ReNcell CX (cell line): ENCODE data around the gene MARF1.

- PRO-cap: no peak
Observed at GRCh38 chr16:14668598-14669105, 25.5 kb downstream of the PLA2G10 start.

DNA sequence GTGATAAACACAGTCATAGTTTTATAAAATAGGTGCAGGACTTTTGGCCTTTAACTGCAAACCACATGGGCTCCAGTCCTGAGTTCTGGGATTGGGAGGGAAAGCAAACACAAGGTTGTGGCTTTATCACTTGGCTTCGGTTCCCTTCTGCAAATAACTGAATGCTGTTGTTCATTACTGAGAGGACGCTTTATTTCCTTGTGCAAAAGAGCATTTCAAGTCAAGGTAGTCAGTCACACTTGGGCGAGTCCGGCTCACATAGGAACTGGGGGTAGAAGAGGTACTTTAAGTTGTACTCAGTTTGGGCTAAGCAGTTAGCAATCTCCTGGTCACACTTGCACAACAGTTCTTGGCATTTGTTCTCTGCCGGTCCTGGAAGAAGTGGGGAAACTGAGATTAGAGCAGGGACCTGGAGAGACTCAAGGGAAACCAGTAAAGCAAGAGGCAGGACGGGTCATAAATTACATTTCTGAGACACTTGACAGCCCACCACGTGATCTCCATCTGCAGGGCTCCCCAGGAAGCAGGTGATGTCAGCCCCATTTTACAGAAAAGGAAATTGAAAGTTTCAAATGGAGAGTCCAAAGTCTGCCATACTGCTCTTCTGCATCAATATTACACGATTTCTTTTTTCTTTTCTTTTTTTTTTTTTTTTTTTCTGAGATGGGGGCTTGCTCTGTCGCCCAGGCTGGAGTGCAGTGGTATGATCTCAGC lies 21.6 kb downstream of the PLA2G10 start:
- PRO-cap: no peak

DNA sequence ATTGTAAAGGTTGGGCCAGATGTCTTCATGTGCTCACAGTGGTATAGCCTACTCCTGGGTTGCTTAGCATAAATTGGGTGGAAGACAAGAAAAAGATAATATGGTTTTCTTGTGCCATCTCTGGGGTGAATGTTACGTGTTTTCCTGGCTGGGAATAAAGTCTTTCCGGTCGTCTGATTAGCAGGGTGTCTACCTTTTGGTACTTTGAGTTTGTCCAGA lies 1.5 kb downstream of the PDXDC1 start:
- PRO-cap: no peak

DNA sequence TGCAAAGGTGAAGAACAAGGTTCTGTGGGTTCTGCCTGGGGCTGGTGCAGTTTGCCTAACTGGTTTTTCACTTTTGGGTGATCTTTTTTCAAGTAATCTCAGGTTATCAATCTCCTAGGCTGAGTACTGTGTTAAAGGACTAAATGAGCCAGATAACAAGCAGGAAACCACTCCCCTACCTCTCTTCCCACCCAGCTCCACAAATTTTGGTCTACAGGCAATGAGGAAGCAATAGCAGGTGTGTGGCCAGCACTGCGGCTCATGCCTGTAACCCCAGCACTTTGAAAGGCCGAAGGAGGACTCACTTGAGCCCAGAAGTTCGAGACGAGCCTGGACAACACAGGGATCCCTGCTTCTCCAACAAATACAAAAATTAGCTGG lies 1.9 kb upstream of the NTAN1 start:
- PRO-cap: no peak

DNA sequence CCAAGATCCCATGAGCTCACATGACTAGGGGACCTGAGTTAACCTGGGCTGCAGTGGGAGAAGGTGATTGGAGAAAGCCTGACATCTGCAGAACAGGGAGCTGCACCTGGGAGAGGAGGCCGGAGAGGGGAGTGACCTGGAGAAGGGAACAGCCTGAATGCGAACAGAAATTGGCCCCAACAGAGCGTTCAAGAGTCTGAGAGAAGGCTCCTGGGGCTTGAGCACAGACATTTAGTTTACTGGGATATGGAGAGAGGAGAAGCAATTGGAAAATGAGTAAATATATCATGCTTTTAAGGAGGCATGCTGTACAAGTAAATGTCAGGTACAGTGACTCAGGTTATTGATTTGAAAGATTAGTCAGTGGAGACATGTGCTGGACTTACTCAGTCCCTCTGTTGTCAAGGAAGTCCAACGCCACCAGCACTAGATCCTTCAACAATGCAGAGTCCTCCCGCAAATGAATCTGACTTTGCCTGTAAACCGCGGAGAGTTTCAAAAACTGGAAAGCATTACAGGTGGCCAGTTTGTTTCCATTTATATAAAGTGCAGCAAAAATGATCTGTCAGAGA lies 28.2 kb downstream of the BMERB1 start:
- PRO-cap: no peak

GRCh38 chr16:15577614-15578071 lies 65.3 kb downstream of the MARF1 start:
- PRO-cap: no peak

GRCh38 chr16:15607554-15608168 lies 35.3 kb downstream of the MARF1 start:
- PRO-cap: no peak

- PRO-cap: no peak
Observed at GRCh38 chr16:15640907-15641452, 2.0 kb downstream of the MARF1 start.

DNA sequence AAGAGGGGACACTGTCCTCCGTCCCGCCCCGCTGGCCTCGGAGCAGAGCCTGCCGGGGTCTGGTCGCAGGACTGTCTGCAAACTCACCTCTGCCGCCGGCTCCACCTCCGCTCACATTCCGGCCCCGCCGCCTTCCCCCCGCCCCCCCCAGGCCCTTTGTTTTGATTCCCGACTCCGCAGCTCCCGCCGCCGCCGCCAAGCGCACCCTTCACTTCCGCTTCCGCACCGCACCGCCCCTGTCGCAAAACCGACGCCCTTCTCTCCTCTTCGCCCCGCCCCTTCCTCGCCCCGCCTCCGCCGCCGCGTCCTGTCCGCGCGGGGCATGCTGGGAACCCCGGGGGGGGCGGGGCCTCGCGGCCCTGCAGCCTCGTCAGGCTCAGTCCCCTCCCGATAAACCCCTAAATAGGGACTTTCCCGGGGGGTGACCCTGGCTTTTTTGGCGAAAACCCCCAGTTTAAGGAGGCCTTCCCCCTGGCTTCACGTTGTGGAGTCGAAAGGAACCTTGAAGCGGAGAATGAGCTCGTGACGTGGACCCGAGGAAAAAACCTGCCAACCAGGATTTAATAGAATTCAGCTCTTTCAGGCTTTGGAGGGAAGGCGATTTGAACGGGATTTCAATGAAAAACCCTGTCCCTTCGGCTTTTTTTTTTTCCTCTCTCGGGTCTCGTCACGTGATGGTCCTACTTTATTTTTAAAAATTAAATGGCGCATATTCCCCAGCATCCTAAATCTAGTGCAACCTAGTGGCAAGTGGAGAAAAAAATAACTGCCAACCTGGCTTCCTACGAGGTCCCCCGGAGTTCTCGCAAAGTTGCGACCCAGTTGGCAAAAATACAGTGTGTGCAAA lies at the start of gene MARF1:
MARF1 (minus strand) TSS at position 224 of the 847 bp plus-strand sequence.
- PRO-cap: bidirectional peak, plus-strand start at position 458 of the sequence, minus-strand start at position 128 of the sequence

- PRO-cap: no peak
Observed at GRCh38 chr16:15714776-15715362, 64.8 kb downstream of the NDE1 start.

DNA sequence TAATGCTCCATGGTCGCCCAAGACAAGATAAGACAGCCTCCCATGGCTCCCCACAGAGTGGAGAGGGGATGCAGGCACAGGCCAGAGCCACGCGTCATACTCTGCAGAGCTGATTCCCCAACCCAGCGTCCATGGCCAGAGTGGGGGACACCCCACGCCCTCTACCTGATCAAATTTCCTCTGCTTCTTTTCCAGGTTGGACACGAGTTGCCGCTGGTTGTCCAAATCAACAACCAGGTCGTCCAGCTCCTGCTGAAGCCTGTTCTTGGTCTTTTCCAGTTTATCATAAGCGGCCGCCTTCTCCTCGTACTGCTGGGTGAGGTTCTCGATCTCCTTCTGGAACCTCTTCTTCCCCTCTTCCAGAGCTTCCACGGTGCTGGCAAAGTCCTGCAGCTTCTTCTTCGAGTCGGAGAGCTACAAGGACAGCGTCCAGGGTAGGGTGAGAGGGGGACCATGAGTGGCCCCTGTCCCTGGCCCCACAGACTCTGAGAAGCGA lies 74.0 kb downstream of the NDE1 start:
- PRO-cap: no peak

DNA sequence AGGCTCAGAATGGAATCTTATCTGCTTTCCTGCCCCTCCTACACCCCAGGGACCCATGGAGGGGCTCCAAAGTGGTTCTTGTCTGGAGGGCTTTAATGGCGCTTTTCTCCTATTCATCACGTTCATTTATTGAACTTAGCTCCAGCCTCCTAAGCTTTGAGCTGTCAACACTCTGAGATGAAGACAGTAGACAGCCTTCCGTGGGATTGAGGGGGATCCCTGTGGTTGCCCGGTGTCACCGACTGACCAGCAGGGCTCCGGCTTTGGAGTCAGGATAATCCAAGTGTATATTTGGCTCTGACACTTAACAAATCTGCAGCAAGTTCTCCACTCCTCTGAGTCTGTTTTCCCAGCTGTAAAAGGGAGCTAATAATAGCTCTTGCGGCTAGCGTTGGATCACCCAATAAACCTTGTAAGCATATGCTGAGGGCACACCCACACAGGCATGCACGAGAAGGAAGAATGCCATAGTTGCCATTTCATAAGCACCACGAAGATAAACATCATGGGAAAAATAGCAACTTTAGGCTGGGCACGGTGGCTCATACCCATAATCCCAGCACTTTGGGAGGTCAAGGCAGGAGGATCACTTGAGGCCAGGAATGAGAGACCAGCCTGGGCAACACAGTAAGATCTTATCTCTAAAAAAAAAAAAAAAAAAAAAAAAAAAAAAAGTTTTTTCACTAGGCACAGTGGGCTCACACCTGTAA lies 44.8 kb downstream of the MYH11 start:
- PRO-cap: no peak

DNA sequence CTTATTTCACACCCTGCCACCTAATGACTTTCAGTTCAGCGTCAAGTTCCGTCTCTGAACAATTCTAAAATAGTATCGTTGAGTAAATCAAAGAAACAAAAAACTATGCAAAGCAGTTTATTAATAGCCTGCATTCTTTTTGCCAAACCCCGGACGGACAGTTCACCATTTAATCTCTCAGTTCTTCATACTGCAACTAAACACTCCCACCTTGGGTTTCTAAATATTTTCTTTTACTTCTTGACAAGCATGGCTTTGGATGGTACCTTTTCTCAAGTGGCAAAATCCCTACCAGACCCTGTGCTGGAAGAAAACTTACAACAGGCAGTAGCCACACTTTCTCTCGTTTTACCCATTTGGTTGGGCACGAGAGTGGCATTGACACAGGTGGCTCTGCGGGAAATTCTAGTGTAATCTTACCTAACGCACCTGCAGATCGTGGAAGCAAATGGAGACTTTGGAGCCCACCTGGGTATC lies 1.1 kb downstream of the MYH11 start:
- PRO-cap: no peak

DNA sequence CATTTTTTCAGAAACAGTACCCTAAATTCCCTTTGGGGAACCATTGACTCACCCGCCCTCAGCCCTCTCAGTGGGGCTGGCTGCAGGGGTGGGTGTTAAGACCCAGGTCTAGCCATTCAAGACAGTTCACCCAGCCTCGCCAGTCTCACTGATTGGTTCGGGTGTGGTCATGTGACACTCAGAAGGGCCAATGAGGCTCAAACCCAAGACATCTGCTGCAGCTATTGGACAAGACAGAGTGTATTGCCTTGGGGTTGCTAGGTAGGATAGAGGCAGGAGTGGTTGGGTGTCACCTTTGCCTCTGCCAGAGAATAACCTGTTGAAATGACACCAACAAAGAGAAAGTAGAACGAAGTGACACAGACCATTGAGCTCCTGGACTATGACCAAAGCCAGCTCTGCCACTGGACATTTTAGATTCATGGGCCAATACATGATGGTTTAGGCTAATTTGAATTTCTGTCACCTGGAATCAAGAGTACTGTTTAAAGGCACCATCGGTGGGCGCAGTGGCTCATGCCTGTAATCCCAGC lies 19.7 kb upstream of the CEP20 start:
- PRO-cap: no peak

DNA sequence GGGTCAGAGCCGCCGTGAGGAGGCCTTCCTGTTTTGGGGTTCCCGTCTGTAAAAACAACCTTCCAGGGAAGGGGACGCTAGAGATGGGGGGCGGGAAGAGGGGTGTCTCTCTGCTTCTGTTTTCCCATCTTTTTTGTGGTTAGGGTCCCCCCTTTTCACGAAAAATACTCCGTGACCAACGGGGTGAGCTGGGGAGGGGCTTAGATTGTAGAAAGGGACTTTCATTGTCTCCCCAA lies 558 bp downstream of the ABCC1 start:
- PRO-cap: no peak

DNA sequence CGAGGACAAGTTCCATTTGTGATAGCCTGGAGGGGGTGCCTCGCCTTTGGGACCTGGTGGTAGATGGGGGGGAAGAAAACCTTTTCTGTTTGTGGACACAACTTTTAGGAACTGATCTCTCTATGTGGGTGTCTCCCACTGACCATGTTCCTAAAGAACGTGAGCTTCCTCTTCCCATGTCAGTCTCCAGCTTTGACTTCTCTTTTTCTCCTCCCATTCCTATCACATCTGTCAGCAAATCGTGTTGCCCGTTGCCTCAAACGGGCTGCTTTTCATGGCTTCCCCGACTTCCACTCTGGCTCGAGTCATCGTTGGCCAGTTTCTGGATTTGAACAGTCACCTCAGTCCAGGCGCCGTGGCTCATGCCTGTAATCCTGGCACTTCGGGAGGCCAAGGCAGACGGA lies 5.3 kb downstream of the ABCC1 start:
- PRO-cap: no peak

DNA sequence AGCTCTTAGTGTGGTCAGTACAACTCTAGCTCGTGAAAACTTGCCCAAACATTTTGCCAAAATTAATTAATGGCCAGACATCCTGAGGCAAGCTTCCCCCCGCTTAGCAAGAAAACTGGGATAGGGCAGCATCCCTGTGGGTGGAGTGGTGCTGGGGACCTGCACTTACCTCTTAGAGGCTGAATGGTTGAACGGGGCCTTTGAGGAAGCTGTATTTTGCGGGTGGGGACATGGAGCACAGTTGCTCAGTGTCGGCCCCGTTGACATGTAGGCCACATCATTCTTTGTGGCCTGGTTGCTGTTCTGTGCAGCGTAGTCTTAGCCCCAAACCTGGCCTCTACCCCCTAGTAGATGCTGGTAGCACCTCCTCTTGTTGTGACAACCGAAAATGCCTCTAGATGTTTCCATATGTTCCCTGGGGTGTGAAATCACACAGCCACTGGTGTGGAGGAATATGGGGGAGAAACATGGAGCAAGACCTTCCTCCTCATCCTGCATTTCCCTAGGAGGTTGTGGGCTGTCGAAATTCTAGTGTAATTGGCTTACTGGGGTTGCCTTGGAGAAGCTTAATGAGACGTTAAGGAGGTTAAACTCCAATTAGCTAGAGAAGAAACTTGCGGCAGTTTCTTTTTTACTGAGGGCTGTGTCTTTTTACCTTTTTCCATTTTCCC lies 9.3 kb downstream of the ABCC1 start:
- PRO-cap: no peak

DNA sequence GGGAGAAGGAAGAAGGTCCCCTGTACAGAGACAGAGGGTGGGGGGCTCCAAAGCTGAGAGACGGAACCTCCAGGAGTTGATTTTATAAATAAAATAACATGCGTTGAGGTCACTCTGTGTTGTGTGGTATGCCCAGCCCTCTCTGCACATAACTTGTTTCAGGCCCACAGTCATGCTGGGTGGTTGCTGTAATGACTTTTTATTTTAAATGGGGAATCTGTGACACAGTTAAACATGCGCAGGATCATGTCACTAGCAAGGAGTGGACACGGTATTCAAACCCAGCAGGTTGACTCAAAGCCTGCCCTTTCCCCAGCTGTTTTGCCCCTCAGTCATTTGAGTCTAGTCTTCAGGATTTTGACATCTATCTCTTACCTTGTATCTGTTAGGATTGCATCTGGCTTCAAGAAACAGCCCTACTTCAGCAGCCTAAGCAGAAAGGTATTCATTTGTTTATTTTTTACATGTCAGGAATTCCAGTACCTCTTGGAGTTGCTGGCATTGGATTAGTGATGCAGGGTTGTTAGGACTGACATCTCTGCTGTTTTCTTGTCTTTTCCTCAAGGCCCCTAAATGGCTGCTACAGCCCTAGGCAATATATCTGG lies 22.6 kb downstream of the ABCC1 start:
- PRO-cap: no peak

GRCh38 chr16:16025534-16026083 lies 76.2 kb downstream of the ABCC1 start:
- PRO-cap: no peak

DNA sequence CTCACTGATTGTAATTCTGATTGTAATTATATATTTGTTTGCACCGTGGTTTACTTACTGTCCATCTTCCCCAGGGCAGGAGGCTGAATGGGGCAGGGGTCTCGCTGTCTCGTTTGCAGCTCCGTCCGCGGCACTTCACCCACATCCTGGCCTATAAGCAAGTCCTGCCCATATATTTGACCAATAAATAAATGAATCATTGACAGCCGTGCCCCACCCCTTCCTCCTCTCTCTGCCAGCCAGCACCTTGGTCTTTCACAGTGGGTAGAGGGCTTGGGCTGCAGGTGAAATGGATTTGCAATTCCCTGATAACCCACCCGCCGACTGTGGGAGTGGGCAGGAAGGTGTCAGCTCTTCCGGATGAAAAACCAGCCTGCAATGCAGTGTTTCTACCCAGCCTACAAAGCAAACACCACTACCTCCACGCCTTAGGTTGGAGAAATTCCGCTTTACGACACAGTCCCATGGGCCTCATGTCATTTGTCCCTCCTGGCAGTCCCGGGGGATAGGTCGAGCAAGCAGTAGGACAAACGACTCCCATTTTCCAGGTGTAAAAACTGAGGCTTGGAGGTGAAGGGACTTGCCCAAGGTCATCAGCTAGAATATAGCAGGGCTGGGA lies 78.9 kb downstream of the ABCC1 start:
- PRO-cap: no peak